HT-29 (cell line): ENCODE results near the gene GNPTG.

- RAMPAGE, long total RNA: no peak
These were observed 2.0 kb upstream of the MPG start for GRCh38 chr16:75853-76564.

DNA sequence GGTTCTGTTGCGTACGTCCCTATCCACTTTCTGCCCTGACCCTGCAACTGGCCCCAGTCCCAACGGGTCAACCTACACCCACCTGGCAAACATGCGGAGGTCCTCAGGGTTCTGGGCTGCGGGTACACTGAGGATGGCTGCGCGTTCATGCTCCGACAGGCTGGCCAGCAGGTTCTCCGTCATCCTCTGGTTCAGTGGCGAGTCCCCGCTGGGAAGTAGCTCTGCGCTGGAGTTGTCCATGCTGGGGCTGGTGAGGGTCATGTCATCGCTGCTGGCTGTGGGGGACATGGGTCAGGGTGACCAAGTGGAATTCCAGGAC is 10.6 kb downstream of the MPG start:
- RAMPAGE, long total RNA: no peak

GRCh38 chr16:173046-173842 is 568 bp downstream of the HBA2 start:
- RAMPAGE, long total RNA: no peak

DNA sequence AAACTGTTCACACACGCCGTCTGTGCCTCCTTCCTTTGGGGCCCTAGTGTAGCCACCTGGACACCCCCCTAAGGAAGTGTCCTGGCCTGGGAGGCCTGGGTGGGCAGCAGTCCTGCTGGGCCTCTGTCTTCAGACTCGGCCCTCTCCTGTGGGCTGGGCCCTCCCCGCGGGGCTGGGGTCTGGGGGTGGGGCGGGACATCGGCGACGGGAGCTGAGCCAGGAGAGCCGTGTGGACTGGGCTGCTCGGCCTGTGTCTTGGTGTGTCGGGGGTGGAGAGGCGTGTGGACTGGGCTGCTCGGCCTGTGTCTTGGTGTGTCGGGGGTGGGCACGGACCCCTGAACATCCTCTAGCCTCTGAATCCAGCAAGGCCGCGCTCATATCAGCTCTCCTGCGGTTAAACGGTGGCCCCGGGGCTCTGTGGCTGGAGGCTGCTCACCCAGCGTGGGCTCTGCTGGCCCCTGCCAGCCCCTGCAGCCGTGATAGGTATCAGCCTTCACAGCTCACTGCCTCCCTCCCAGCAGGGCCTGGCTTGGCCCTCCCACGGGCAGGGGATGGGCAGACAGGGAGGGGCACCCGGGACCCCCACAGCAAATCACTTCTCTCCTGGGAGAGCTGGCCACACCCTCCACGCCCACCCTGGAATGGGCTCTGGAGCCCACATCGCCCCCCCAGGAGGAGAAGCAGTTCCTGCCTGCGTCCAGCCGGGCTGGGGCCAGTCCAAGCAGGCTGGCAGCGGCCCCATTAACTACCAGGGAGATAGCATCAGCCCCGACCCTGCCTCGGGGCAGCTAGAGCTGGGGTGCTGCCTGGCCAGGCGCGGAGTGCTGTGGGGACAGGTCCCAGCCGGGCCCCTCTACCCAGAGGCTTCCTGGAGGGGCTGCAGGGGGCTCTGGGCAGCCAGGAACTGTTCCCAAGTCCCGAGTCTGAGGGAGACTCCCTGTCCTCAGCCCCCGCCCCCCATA is 1.0 kb upstream of the NHLRC4 start:
- RAMPAGE, long total RNA: no peak

DNA sequence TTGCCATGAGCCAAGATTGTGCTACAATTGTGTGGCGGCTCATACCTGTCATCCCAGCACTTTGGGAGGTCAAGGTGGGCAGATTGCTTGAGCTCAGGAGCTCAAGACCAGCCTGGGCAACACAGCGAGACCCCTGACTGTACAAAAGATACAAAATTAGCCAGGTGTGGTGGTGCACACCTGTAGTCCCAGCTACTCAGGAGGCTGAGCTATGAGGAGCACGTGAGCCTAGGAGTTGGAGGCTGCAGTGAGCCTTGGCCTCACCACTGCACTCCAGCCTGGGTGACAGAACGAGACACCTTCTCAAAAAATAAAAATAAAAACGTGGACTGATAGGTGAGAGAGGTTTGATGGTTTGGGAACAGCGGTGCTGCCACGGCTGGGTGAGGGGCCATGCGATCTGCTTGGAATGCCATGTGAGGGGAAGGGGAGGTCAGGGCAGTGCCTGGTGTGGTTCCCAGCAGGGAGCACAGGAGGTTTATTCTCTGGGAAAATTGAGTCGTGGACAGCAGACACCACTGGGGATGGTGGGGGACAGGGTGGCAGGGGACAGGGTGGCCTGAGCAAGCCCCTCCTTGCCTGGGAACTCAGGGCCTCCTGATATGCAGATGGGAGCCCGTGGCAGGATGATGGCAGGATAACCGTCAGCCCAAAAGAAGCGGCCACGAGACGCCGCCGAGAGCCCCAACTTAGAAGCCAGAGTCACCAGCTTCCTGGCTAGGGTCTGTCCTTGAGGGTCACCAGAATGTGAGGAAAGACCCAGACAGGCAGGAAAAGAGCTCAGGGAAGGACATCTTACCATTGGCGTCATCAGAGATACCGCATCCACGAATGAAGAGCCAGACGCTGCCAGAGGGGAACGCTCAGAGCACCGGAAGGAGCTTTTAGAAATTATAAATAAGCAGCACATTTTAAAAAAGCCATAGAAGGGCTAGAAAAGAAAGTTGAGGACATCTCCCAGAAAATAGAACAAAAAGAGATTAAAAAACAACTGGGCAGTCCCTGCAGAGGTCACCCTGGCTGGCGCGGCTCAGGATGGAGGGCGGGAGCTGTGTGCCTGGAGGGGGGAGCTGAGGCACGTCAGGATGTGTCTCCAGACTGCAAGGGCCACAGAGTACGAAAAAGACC is 19.3 kb downstream of the RAB40C start:
- RAMPAGE, long total RNA: no peak

DNA sequence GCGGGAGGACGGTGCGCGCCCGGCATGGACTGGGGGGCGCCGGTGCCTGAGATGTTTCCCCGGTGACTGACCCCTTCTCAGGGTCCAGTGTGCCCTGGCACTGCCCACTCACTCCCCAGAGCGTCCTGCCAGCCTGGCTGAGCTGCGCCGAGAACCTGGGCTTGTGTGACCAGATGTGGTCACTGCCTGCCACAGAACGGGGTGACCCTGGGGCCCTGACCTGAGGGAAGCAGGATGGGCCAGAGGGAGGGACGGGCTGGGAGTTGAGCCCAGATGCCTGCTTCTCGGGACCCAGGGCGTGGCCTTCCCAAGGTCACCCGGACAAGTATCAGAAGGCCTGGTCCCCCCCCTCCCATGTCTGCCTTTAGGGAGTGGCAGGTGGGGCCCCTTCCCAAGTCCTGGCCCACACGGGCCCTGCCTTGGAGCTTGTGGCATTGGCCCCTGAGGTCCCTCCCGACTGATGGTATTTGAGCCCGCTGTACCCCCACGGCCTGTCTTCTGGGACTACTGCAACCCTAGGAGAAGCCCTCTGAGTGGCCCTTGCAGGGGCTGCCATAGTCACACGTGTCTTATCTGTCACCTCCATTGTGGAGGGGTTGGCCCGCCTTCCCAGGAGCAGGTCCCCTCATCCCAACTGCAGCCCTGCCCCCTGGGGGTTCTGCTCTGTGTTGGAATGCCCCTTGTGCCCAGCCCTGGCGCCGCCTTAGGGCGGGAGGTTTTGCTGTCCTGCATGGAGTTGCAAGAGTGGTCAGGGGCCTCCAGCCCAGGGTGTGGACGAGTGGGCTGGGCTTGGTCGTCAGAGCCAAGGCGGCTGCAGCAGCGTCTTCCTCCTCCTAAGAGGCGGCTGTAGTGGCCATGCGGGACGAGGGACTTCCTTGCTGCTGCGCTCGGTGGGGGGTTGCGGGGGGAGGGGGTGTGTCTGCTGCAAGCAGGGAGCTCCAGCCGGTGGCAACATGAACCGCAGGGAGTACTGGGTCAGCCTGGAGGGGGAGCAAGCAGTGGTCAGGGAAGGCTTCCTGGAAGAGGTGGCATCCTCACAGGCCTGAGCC is 799 bp upstream of the RHBDL1 start:
- RAMPAGE, long total RNA: no peak

GRCh38 chr16:676881-677884 is 1.7 kb downstream of the RHBDL1 start:
- RAMPAGE, long total RNA: no peak

GRCh38 chr16:706211-706870 is 740 bp upstream of the FBXL16 start:
- RAMPAGE, long total RNA: no peak

DNA sequence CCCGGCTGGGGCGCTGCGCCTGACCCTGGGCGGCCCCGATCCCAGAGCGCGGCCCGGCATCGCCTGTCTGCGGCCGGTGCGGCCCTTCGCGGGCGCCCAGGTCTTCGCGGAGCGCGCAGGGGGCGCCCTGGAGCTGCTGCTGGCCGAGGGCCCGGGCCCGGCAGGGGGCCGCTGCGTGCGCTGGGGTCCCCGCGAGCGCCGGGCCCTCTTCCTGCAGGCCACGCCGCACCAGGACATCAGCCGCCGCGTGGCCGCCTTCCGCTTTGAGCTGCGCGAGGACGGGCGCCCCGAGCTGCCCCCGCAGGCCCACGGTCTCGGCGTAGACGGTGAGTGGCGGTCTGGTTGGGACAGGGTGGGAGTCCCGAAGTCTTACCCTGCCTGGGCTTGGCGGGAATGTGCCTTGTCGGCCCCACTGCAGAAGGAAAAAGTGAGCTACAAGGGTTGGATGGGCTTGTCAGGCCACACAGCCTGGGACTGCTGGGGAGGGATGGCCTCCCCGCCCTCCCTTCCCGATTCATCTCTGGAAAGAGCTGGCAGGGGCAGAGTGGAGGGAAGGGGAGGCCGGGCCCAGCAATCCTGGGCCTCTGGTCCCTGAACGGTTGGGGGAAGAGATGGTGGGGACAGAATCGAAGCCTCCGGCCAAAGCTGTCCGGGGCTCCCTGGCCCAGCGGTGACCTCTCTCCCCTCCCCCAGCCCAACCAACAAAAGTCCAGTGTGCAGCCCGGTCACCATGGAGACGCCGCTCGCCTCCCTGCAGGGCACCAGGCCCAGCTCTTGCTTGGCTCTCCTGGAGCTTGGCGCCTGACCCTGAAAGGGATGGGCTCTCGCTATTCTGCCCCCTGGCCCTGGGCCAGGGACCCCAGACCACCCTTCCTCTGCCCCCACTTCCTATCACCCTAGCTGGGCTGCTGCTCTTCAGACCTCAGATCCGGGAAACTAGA is 1.0 kb downstream of the METRN start:
- RAMPAGE, long total RNA: no peak

DNA sequence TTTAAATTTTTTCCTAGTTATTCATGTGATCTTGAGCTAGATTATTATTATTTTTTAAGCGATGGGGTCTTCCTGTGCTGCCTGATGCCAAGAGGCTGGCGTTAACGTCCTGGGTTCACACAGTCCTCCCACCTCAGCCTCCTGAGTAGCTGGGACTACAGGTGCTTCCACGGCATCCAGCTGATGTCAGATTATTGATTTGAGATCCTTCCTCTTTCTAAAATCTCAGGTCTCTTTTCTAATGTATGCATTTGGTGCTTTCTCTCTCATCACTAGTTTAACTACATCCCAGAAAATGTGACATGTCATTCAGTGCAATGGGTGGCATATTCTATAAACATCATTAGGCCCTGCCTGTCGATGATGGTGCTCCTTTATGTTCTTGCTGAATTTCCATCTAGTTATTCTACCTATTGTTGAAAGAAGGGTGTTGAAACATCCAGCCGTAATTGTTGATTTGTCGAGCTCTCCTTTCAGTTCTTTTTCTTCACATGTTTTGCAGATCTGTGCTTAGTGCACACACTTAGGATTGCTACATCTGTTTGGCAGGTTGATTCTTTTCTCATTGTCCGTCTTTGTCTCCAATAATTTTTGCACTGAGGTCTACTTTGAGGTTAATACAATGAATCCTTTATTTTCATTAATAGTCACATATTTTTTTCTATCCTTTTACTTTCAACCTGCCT is 63.2 kb upstream of the GNG13 start:
- RAMPAGE, long total RNA: no peak

DNA sequence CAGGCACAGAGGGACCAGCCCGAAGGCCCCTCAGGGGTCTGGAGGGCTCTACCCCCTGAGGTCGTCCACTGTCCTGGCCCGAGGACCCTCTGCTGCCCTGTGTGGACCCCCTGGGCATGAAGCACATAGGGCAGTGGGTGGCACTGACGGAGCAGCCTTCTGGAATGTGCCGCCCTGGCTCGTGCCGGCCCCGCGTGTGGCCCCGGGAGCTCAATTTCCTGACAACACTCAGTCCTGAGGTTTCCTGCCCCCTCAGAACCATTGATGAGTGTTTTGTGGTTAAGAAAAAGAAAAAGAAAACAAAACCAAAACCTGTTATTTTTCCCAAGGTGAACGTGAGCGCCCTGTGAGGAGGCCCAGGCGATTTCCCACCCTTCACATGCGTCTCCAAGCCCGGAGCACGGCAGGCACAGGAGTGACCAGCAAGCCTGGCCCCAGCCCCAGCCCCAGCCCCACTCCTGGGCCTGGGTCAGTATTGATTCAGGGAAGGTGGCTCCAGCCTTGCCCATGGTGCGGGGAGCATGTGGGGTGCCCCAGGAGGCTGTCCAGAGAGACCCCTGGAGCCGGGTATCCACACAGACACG is 22.5 kb downstream of the SOX8 start:
- RAMPAGE, long total RNA: no peak

DNA sequence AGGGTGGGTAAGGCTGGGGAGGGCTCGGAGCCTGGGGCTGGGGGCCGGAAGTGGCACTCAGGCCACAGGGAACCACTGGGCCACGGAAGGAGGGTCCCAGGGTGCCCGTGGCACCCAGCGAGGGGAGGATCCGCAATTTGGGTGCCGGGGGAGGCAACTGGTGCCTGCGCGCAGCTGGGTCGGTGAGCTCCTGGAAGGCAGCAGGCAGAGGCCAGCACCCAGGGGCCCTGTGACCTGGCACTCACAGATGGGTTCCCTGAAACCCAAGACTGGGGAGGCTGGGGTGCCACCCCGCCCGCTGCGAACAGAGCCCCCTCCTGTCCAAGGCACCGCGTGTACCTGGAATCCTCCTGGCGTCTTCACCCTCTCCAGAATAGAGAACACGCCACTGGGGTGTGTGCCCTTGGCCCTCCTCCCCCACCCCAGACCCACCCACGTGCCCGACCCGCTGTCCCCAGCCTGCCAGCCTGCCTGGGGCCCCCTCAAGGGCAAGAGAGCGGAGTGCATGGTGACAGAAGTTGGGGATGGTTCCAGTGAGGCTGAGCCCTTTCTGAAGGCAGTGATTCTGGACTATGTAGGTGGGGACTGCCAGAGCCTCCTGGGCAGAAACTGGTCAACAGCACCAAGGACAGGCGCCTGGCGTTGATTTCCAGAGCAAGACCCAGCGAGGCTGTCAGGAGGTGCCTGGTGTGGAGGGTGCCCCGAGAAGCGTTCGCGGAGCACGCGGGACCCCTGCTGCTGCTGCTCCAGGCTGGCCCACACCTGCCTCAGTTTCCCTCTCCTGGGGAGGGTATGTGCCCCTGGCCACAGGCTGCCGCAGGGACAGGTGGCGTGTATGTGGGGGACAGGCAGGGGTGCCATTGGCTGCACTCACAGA is 918 bp downstream of the SSTR5 start:
- RAMPAGE, long total RNA: no peak

DNA sequence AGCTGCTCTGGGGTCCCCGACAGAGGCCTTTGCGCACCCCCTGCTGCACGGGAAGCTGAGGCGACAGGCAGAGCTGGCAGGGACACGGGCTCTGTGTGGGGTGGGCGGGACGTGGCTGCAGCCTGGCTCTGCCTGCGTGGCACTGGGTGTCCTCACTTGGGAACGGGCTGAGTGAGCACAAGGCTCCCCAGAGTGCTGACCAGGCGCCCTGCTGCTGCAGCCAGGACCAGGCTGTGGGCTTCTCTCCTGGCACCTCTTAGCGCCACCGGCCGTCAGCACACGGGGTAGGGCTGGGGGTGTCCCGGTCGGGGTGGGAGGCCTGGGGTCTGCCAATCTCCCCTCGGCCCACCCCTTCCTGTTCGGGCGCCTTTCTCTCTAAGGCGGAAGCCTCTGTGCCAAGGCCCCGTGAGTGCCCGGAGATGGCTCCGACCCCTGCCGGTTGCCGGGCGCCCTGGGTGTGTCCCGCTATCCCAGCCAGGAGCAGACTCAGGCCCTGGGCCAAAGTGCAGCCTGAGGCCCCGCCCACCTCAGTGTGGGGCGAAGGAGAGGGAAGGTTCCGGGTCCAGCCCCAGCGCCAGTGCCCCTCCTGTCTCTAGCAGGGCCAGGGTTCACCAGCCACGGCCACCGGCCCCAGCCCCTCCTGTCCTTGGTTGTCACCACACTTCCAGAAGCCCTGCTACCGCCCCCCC is 6.4 kb downstream of the C1QTNF8 start:
- RAMPAGE, long total RNA: no peak

- RAMPAGE, long total RNA: no peak
These were observed 2.6 kb upstream of the C1QTNF8 start for GRCh38 chr16:1098625-1099155.

DNA sequence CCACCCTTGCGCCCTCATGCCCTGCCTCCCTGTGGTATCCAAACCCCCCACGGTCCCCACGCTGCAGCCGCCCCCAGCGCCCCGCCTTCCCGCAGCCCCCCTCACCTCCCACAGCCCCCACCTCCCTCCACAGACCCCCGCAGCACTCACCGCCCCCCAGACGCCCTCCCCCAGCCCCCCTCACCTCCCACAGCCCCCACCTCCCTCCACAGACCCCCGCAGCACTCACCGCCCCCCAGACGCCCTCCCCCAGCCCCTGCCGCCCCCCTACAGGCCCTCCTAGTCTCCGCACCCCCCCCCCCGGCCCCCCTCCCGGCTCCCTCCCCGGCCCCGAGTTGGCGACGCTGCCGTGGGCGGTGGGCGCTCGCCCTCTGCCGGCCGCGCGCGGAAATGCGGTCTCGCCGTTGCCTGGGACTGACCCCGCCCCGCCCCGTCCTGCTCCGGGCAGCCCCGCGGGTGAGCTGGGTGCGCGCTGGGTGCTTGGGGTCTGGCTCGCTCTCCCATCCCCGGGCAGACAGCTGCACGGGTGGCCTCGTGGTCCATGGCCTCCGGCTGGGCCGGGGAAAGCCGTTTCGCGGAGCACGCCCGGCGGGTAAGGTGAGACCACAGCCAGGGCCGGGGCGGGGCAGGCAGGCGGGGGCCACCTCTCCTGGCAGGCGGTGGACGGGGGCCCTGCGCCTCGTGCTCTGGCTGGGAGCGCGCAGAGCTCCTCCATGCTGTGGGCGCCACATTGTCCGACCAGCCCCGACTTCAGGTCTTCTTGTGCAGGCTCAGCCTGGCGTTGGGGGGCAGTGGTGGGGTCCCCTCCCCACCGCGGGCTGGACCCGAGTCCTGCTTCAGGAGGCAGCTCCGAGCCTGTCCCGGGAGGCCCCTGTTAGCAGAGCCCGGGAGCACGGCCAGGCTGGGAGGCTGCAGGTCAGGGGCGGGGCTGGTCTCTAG is 6.8 kb upstream of the C1QTNF8 start:
- RAMPAGE, long total RNA: no peak

DNA sequence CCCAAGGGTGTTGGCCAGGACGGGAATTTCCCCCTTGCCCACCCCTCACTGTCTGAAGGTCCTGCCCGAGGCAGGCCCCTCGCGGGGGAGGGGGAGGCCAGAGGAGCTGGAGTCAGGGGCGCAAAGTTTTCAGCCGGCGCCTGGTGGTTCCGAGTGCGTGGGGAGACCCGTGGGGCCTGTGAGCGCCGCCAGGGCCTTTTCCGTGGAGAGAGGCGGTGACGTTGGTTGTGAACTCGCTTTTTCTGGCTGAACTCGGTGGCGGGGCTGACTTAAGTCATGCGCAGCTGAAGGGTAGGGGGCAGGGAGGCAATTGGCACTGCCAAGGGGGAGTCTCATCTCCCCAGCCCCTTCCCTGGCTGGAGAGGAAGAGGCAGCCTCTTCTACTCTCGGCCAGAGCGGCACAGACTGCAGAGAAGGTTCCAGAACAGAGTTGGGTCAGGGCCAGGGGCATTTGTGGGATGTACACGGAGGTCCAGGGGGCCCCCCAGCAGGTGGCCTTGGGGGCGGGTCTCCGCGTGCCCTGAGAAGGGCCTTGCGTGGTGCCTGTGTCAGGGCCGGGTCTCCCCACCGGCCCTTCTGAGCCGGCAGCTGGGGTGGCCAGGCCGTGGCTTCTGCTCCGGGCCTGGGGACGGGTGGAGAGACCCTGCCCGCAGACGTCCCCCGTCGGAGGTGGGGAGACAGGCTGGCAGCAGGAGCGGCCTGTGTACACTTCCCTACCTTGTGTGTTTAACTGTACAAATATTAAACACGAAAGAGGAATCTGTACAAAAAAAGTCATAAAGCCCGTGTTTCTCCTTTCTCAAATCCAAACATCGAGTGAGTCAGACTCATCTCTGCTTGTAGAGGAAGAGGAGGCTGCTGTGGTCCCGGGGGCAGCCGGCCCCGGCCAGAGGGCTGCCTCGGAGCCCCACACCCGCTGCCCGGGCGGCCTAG is 1.7 kb downstream of the CACNA1H start:
- RAMPAGE, long total RNA: no peak

DNA sequence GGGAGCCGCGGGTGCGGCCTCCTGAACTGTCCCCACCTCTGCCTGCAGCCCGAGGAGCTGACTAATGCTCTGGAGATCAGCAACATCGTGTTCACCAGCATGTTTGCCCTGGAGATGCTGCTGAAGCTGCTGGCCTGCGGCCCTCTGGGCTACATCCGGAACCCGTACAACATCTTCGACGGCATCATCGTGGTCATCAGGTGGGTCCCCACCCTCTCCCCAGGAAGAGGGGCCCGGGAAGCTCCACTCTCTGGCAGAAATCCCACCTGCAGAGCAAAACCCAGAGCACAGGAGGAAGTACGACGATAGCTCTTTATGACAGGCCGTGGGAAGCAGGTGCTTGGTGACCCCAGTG is 20.0 kb downstream of the TPSG1 start:
- RAMPAGE, long total RNA: no peak

GRCh38 chr16:1308615-1309288 is 684 bp upstream of the UBE2I start:
- RAMPAGE, long total RNA: no peak

DNA sequence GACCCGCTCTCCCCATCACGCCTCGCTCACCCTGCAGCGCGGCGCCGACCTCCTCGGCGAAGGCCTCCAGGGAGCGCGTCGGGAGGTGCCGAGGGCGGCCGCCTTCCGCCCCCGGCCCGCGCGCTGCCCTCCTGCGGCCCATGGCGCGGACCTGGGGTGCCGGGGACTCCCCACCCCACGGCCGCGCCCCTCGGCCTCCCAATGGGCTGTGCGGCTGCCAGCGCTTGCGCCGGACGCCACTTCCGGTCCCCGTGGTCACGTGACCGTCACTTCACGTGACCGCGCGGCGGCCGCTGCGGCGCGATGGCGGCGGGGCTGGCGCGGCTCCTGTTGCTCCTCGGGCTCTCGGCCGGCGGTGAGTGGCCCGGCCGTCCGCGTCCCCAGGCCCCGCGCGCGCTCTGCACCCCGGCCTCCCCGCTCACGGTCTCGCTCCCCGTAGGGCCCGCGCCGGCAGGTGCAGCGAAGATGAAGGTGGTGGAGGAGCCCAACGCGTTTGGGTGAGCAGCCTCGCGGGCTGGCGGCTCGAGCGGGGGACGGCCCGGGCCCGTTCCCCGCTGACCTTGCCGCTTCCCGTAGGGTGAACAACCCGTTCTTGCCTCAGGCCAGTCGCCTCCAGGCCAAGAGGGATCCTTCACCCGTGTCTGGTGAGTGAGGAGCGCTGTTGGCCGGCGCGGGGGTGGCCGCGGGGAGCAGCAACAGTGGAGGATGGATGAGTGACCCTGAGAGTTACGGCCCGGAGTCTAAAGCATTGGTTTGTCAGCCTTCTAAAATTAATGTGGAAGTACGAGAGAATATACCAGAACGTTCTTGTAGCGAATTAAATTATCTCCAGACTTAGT is at the start of gene GNPTG:
GNPTG (plus strand) TSS at position 269 of the 839 bp plus-strand sequence.
- RAMPAGE, long total RNA: no peak

- RAMPAGE, long total RNA: no peak
These were observed 14.2 kb downstream of the GNPTG start for GRCh38 chr16:1365825-1366506.